Thoracic aorta (tissue), 1 donor: ENCODE results near the genes LSM14B and MTG2.

GRCh38 chr20:59165483-59165972 is 1.9 kb downstream of the ZNF831 start:
- RAMPAGE, long total RNA: no peak

DNA sequence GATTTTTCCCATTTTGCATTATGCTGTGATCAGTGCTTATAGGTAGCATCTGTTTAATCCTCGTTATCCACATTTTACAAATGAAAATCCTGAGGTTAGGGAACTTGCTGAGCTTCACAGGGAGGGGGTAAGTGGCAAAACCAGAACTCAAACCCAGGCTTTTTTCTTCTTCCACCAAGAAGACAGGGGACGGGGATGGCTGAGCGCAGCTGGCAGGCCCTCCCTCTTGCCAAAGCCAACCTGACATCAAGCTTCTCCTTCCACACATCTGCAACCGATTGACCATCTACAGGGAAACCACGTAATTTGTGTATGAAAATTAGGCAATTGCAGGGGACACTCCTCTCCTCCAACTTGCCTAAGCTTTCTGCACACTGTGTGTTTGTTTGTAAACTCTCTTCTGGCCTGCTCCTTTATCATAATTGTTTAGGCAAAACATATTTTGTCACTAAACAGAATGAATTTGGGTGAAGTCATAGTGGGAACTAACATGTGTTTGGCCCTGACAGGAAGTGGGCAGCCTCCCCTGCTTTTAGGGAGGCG is 18.8 kb downstream of the ZNF831 start:
- RAMPAGE, long total RNA: no peak

DNA sequence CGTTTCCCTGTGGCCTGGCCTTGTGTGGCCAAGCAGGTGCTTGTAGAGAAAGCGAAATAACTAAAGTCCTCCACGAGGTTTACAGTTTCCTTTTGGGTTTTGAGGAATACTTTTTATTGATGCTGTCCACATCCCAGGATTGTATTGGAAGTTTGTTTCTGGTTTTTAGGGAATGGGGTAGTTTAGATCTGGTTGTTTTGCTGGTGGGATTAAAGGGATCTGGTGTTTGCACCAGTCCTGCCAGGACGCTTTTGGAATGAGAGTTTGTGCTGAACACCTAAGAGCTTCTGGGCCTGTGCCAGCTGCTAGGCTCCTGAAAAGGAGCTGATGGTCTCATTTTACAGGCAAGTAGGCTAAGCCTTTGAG is 161.7 kb downstream of the SYCP2 start:
- RAMPAGE, long total RNA: no peak

- RAMPAGE, long total RNA: no peak
Measured at GRCh38 chr20:59826202-59826501, 107.3 kb downstream of the SYCP2 start.

DNA sequence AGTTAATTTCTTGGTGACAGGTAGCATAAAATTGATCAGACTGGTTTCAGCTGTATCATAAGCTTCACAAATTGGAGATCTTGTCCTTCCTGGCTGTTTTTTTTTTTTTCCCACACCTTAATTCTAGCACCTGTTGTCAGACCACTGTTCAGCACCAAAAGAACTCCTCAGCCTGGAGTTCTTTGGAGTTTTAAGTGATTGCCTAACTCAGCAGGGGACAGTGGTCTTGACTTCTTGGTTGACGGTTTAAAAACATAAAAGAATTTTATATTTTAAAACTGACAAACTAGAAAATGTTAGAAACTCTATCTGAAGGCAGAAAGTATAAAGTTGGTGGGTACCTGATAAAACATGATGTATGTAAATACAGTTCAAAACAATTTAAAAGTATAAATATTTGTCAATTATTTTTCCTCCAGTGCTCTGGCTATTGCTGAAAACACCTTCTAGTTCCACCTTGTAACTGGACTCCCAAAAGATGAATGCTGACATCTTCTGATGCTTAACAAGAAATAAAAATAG is 2.5 kb downstream of the PPP1R3D start:
- RAMPAGE, long total RNA: no peak

DNA sequence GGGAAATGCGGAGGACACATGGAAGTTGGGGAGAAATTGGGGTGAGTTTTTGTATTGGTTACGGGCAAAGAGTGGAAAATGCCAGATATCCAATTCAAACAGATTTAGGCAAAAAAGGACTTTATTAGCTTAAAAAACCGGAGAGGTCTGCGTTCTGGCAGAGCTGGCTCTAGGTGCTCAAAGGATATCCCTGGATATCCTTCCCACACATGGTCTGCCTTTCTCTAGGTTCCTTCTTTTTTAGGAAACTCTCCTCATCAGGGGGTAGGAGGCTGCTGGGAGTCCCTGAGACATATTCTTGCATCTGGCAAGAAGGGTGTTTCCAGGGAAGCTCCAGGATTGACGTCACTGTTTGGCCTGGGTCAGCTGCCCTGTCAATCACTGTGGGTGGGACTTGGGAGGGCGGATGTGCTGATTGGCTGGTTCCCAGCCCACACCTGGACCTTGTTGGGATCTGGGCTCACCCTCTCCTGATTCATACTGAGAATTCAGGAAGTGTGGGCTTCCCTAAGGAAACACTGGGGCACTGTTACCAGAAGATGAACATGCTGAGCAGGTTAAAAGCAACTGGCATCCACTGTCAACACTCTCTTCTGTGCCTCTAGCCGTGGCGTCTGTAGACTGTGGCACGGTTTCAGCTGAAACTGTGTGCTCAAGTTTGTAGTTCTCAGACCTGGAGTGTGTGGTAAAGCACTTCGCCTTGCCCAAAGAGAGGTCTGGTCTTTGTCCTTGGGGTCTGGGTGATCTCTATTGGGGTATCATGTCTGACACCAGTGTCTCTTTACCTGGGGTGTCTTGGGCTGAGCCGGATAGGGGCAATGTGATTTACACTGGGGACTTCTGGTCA is 36.4 kb downstream of the CDH26 start:
- RAMPAGE, long total RNA: no peak

DNA sequence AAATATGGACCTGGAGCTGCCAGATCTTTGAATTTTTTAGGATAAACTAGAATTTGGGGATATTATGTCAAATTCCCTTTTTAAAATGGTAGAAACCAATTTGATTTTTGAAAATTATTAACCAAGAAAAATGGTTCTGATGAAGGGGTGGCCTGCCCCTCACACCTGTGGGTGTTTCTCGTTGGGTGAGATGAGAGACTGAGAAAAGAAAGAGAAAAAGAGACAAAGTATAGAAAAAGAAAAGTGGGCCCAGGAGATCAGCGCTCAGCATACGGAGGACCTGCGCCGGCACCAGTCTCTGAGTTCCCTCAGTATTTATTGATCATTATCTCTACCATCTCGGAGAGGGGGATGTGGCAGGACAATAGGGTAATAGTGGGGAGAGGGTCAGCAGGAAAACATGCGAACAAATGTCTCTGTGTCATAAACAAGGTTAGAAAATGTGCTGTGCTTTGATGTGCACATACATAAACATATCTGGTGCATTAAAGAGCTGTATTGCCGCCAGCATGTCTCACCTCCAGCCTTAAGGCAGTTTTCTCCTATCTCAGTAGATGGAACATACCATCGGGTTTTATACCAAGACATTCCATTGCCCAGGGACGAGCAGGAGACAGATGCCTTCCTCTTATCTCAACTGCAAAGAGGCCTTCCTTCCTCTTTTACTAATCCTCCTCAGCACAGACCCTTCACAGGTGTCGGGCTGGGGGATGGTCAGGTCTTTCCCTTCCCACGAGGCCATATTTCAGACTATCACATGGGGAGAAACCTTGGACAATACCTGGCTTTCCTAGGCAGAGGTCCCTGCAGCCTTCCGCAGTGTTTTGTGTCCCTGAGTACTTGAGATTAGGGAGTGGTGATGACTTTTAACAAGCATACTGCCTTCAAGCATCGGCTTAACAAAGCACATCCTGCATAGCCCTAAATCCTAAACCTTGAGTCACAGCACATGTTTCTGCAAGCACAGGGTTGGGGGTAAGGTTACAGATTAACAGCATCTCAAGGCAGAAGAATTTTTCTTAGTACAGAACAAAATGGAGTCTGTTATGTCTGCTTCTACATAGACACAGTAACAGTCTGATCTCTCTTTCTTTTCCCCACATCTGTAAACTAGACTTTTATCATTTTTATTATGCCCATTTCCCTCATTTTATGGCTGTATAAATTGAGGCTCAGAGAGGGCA is 83.2 kb downstream of the CDH26 start:
- RAMPAGE, long total RNA: no peak

DNA sequence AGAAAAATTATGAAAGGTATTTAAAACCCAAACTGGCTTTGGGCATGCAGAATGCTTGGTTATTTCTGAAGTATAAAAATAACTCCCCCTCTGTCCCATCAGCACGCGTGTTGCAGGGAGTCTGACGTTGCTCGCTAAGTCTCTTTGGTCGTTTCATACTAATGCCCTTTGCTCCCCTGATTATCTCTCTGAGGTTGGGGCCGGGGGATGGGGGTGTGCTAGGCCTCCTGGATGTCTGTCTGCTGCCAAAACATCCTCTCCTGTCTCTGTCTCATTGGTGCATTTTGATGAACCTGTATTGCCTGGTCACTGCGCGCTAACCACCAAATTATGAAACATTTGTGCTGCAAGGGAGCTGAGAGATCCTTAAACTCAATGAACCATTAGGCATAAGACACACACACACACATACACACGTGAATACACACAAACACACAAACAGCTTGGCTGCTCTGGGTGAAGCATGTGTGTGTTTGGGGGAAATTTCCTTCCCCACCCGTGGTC is 96.4 kb downstream of the CDH26 start:
- RAMPAGE, long total RNA: no peak

DNA sequence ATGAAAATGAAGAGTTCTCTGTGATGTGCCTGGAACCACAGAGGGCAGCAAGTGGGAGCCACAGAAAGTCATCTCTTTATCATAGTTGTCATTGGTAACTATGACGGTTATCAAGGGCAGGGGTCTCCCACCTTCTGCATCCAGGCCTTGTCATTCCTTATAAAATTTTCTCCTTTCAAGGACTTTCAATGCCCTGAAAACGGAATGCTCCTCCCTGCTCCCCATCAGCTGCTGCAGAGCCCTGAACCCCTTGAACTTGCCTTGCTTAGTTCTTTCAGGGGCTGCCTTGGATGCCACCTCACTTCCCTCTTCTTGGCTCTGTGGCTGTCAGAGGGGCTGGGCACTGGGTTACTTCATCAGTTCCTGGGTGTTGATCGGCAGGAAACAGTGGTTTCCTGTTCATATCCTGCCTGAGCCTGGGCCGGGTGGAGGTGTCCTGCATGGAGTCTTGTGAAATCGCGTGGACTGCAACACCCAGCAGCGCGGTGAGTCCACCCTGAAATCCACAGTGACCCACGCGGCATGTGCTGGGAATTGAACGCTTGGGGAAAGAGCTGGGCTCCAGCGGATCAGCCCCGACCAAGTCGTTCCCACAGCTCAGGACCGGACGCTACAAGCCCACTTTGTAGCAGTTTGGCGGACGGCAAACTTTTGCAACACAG is 97.4 kb downstream of the CDH26 start:
- RAMPAGE, long total RNA: start-site peak on the plus strand centred at position 417 of the sequence, 30 bp wide, 6 reads

DNA sequence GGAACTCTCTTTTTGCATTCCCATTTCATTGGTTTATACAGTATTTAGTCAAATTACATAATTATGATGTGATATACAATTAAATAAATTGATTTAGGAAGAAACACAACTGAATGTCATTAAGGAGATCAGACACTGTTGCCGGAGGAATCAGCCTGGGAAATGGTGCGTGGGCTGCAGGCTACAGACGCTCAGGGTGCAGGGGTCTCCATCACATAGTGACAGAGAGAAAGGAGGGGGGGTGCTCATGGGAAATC is 391.7 kb upstream of the CDH4 start:
- RAMPAGE, long total RNA: no peak

GRCh38 chr20:61254766-61255426 is 2.8 kb downstream of the CDH4 start:
- RAMPAGE, long total RNA: no peak

- RAMPAGE, long total RNA: no peak
Measured at GRCh38 chr20:61492644-61493181, 240.7 kb downstream of the CDH4 start.

DNA sequence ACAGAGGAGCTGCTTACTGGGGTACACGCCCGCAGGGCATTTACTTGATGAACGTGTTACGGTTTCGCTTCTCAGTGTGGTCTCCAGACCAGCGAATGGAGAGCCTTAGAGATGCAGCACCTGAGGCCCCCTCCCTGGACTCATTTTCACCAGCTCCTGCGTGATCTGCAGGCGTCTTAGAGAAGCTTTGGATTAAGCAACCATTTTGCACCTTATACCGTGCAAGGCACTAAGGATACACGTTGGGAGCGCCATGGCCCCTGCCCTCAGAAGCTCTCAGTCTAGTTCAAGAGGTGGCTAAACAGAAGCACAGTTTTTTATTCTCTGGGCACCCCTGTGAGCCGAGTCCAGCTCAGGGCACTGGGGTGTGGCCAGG is 350.7 kb downstream of the CDH4 start:
- RAMPAGE, long total RNA: no peak

- RAMPAGE, long total RNA: no peak
Measured at GRCh38 chr20:61965596-61966223, 100.0 kb downstream of the TAF4 start.

DNA sequence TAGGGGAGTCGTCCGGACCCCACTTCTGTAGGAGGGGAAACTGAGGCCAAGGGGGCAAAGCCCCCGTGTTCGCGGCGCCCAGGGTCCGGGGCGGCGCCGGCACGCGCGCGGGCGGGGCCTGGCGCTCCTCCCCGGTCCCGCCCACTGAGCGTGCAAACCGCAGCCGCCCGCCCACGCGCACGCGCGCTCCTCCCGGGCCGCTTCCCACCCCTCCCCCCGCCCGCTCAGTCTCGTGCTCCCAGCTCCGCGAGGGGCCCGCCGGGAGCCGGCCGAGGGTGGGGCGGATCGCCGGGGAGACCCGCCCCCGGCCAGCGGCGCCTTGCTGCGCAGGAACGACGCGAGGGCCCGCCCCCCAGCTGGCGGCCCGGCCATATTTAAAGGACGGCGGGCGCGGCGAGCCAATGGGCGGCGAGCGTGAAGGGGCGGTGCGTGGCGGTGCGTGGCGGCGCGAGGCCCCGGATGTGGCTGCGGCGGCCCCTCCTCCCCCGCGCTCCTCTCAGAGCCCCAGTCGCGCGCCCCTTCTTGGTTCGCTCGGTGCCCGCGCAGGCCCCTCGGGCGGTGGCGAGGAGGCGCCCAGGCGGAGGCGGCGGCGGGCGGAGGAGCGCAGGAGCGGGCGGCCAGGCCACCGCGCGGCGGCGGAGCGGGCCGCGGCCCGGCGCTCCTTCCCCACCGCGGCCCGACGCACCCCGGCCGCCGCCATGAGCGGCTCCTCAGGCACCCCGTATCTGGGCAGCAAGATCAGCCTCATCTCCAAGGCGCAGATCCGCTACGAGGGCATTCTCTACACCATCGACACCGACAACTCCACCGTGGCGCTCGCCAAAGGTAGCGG is at the start of gene LSM14B:
Gene LSM14B (plus strand): TSS at position 507 of the 832 bp plus-strand sequence.
- RAMPAGE, long total RNA: no peak

DNA sequence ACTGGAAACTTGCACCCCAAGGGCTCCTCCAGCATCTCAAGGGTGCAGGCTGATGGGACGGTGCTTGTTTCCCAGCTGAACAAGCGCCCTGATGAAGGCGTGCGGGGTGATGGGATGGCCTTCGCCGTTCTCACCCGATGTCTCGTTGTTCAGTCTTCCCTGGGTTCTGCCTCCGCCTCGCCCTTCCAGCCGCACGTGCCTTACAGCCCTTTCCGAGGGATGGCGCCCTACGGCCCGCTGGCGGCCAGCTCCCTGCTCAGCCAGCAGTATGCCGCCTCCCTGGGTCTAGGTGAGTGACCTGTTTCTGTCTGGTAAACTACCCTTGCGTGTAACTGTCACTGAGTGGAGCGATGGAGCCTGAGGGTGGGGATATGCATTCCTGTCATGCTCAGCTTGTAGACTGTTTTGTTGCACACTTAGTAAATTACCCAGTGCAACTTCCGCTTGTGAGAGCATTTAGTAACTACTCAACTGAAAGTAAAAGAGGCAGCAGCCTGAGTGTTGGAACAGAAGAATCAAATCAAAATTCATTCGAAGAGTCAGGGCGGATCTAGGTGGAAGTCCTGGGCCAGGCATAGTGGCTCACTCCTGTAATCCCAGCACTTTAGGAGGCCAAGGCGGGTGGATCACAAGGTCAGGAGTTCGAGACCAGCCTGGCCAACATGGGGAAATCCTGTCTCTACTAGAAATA is 4.0 kb downstream of the LSM14B start:
- RAMPAGE, long total RNA: no peak

- RAMPAGE, long total RNA: no peak
Measured at GRCh38 chr20:62132234-62132957, 10.1 kb downstream of the LSM14B start.

GRCh38 chr20:62178338-62179469 is 4.1 kb upstream of the MTG2 start:
- RAMPAGE, long total RNA: no peak

GRCh38 chr20:62181884-62183169 is at the start of gene MTG2:
Gene MTG2, plus strand, starts transcription at chr20:62183028.
- RAMPAGE, long total RNA: start-site peak on the plus strand at chr20:62183023-62183052, 77 reads

DNA sequence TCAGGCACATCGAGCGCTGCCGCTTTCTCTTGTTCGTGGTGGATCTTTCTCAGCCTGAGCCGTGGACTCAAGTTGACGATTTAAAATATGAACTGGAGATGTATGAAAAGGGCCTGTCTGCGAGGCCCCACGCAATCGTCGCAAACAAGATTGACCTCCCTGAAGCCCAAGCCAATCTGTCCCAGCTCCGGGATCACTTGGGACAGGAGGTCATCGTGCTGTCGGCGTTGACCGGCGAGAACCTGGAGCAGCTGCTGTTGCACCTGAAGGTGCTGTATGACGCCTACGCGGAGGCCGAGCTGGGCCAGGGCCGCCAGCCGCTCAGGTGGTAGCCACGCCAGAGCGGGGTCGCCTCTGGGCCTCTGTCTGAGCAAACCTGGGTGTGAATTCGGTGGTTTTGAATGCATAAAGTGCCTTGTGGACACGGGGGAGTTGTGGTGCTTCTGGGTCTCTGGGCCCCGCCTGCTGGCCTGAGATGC is 18.0 kb downstream of the MTG2 start:
- RAMPAGE, long total RNA: no peak